WTC11 (cell line): ENCODE results near the gene PHIP.

GRCh38 chr6:73704197-73704744 lies 8.3 kb downstream of the CD109 start:
- PRO-cap = no peak

GRCh38 chr6:73840626-73841694 lies 145.0 kb downstream of the CD109 start:
- PRO-cap = unidirectional peak, plus-strand start at chr6:73840971; unidirectional peak, plus-strand start at chr6:73841049; unidirectional peak, minus-strand start at chr6:73841242; unidirectional peak, minus-strand start at chr6:73841437

DNA sequence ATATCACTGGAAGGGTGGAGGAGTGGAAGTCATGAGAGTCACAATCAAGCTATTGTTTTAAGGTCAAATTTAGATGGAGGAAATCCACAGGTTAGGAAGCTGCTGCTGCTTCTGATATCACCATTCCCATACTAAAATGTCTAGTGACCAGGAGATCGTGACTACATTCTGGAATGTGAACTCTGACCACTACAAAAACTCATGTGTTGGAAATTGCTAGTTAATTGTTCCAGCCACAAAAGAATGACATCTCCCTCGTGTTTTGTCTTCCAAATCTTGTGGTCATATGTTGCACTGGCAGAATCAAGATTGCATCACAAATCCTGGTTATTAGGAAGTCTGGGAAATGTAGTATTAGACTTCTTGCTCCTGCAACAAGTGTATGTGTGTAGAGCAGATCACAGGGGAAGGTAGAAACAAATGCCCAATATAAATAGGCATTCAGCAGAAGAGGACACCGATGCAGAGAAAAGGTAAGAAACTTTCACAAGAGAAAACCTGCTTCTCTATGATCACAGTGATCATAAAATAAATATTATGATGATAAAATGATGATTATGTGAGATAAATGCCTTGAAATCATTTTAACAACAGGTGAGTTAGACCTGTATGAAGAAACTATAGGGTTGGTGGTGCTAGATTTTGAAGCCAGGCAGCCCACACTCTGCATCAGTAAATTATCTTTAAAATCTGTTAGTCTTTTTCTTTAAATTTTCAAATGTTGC lies 442.1 kb downstream of the CD109 start:
- PRO-cap = no peak

GRCh38 chr6:75143209-75143599 lies 62.6 kb downstream of the COL12A1 start:
- PRO-cap = no peak

- PRO-cap = no peak
These were observed 625 bp upstream of the COX7A2 start for GRCh38 chr6:75244263-75244589.

GRCh38 chr6:75255787-75256553 lies 12.4 kb upstream of the COX7A2 start:
- PRO-cap = no peak

- PRO-cap = no peak
These were observed 6.2 kb downstream of the TMEM30A start for GRCh38 chr6:75278372-75278891.

GRCh38 chr6:75306227-75306577 lies 21.6 kb upstream of the TMEM30A start:
- PRO-cap = no peak

DNA sequence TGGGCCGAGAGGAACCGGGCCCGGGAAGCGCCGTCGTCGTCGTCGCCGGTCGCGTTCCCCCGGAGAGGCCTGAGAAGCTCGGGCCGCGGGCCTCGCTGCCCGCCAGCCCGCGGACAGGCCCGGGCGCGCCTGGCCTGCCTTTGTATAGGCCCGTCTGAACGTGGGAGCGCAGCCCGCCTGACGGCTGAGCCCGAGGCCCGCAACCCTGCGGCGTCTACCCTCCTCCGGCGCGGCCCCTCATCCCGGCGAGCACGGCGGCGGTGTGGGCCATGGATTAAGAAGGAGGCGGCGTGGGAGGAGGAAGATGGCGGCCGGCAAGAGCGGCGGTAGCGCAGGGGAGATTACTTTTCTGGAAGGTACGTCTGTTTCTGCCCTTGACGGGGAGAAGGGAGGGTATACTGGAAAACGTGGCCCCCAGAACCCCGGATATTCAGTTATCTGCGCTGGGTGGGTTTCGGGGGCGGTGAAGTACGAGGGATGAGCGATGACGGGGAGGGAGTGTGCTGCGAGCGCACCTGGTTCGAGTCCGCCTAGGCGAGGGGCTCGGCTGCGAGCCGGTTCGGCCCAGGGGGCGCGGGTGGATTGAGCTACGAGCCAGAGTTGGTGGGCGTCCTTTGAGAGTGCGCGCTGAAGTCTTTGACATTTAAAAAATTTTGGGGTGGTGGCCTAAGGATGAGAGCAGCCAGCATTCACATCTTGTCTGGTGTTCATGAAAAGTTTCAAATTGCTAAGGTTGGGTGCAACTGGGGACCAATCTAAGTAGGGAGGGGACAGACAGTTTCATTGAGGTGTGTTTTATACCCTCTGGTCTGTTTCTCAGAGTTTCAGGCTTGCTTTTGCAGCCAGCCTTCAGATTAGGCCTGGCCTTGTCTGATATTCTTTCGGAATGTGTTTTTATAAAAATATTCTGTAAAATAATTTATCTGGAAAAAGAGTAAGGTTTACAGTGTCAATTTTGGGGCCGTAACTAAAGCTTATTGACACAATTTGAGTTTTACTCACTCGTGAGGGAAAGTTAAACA lies 852 bp downstream of the SENP6 start:
- PRO-cap = bidirectional peak, plus-strand start at position 280 of the sequence, minus-strand start at position 370 of the sequence

DNA sequence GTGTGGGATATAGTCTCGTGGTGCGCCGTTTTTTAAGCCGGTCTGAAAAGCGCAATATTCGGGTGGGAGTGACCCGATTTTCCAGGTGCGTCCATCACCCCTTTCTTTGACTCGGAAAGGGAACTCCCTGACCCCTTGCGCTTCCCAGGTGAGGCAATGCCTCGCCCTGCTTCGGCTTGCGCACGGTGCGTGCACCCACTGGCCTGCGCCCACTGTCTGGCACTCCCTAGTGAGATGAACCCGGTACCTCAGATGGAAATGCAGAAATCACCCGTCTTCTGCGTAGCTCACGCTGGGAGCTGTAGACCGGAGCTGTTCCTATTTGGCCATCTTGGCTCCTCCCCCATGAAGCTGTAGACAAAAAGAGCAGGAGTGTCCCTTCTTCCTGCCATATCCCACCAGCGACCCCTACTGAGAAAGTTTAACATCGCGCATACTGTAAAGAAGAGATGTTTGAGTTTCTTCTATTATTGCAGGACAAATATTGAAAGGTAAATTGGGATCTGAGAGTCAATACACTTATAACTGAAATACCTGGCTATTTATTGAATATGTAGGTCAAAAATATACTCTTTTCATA lies 586.5 kb downstream of the HTR1B start:
- PRO-cap = unidirectional peak, minus-strand start at position 218 of the sequence; unidirectional peak, minus-strand start at position 333 of the sequence

GRCh38 chr6:77030988-77031683 lies 432.2 kb downstream of the HTR1B start:
- PRO-cap = no peak

DNA sequence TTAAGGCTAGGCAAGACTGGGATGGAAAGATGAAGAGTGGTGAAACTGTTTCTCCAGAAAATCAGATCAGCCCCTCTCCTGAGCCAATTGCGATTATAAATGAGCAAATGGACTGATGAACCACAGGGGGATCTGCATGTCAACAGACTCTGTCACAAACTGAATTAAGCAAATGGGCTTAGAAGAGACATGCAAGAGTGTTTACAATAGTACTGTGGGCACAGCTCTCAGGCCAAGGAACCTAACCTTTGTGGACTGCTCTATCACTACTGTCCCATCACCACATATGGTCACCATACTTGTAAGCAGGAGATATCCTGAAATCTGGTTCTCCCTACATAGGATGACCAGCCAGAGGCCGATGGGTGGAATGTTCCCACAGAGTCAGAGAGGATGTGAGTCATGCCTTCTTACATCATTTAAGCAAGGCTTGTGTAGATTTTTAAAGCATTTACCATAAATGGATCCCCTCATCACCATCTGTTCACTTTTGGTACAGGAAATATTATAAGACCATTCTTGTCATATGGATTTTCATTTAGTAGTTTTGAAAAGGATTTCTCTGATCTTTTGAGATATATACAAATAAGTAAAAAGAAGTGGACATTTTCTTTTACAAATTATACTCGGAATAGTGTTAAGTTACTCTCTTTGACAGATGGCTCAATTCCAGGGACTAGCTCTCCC lies 6.8 kb downstream of the HTR1B start:
- PRO-cap = no peak

GRCh38 chr6:78605862-78606121 lies 261.6 kb upstream of the IRAK1BP1 start:
- PRO-cap = no peak

GRCh38 chr6:79025797-79026404 lies 52.2 kb downstream of the PHIP start:
- PRO-cap = no peak

DNA sequence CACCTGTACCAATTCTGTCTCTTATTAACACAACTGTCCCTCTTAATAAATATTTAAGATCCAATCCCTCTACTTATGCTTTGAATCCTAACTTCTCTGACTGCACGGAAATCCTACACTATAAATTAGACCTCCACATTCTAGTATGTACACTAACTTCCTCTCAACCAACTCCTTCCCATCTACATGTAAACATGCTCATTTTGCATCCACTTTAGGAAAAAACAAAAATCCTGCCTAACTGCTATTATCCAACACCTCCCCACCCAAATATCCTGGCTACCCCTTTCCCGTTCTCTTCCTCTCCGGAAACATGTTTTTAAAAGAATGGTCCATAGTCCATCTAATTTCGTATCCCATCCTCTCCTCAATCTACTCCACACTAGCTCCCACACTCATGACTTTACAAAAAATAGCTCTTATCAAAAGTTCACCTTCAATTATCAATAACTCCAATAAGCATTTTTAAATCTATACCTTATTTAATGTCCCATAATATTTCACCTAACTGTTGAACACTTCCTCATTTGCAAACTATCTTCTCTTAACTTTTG lies 13.9 kb downstream of the PHIP start:
- PRO-cap = no peak

- PRO-cap = bidirectional peak, plus-strand start at chr6:79077879, minus-strand start at chr6:79077549
These were observed at the start of gene PHIP for GRCh38 chr6:79077413-79078406. Gene PHIP (minus strand): TSS chr6:79078254.

DNA sequence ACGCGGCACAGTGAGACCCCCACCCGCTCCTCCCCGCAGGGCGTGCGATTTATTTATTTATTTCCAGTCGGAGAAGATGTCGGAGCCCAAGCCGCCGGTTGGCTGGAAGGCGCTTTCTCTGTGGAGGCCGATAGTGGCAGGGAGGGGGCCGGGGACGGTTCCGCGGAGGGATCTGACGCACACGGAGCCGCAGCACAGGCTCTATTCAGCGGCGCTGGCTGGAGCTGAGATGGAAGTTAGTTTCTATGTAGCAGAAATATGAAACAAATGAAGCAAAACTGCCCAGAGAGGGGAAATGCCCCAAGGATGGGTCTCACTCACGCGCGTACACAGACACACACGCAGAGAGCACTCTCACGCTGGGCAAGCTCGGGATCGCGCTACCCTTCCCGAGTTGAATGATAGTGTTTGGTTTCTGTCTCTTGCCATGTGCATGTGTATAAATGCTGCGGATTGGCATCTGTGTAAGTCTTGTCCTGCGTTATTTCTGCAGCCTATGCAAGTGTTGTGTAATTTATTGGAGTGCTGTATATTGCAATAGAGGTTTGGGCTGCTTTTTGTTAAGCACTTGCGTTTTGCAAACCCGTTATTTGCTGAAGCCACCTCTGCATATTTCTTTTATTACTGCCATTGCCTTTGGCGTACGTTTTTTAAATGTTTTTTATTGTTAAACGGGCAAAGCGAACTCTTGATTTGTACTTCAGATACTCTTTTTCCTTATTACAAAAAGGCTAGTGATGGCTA lies 525 bp upstream of the PHIP start:
- PRO-cap = bidirectional peak, plus-strand start at position 204 of the sequence, minus-strand start at position 120 of the sequence

DNA sequence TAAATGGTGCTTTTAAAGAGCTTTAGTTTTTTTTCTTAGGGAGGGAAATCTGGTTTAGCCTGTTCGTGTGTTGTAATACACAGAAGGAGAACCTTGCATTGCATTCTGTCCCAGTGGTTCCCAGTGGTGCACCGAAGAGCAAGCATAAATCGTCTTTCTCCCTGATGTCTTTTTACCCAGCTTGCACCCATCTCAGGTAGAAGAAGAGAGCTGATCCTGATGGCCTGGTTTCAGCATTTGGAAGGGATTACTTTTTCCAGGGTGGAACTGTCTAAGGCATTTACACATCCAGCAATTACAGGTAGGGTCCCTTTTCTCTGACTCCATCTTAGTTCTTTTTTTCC lies 102.2 kb upstream of the PHIP start:
- PRO-cap = no peak

DNA sequence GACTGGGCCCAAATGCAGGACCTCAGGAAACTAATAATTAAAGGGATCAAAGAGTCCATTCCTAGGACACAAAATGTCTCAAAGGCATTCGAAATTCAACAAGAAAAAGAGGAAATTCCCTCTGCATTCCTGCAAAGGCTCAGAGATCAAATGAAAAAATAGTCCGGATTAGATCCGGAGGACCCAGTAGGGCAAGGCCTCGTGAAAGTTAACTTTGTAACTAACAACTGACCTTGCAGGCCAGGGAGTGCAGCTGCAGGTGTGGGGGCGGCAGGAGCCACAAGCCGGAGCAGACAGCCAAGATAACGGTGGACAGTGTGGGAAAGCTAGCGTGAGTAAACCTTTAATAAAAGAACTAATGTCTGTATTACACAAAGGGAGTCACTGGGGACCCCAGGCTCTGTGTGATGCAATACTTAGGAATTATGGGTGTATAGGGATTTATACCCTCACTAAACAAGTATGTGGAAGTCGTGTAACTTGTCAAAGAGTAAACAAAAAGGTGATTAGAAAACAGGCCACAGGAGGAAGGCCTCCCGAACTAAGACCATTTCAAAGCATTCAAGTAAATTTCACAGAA lies 11.6 kb downstream of the LCA5 start:
- PRO-cap = no peak

DNA sequence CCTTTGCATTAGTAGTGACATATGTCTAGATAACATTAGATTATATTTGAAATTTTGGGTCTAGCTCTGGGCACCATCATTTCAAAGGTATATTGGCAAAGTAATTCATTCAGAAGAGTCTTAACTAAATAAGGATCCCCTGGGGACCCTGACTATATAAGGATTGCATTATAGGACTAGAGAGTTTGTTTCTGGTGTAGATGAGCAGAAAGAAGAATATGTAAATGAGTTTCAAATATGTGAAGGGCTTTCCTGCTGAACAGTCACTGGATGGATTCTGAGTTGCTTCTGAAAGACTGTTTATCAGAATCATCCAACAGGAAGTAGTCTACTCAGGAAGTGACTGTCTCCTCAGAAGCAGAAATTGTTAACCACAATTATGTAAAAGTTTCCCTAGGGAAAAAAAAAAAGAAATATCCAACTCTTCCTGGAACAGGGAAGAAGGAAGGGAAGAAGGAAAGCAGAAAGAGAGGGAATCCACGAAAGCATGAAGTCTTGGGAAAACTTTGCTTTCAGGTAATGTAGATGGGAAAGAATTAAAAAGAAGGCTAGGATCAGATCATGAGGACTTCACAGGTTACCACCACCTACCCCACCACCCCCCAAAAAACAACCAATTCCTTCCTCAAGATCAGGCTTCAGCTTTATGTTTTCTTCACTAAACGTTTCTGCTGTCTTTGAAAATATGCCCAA lies 138.9 kb downstream of the TENT5A start:
- PRO-cap = no peak